Hepatocyte (in vitro differentiated cells and primary cell): ENCODE data around the gene CDC25A.

GRCh38 chr3:47501428-47501962, 12.0 kb downstream of the ELP6 start:
- RAMPAGE, long total RNA: no peak
- RRBS: no CpG with 5 or more reads among the region's 9 CpGs

GRCh38 chr3:47710314-47710887, 71.3 kb downstream of the SMARCC1 start:
- RAMPAGE, long total RNA: no peak
- RRBS: no CpG with 5 or more reads among the region's 2 CpGs

- RAMPAGE, long total RNA: no peak
- RRBS: no CpG with 5 or more reads among the region's 9 CpGs
Measured at GRCh38 chr3:47714265-47714666, 67.4 kb downstream of the SMARCC1 start.

- RAMPAGE, long total RNA: no peak
- RRBS: no CpG with 5 or more reads among the region's 20 CpGs
Measured at GRCh38 chr3:47887983-47888634, 85.2 kb downstream of the DHX30 start.

GRCh38 chr3:47891193-47891612, 88.3 kb downstream of the DHX30 start:
- RAMPAGE, long total RNA: no peak
- RRBS: no CpG with 5 or more reads among the region's 4 CpGs

- RAMPAGE, long total RNA: no peak
- RRBS: no CpG with 5 or more reads among the region's 3 CpGs
Measured at GRCh38 chr3:47910524-47911122, 105.6 kb downstream of the MAP4 start.

GRCh38 chr3:47962077-47962303, 54.2 kb downstream of the MAP4 start:
- RAMPAGE, long total RNA: no peak
- RRBS: no CpG with 5 or more reads among the region's 1 CpG

GRCh38 chr3:48187856-48188466, at the start of gene CDC25A:
TSS of gene CDC25A (minus strand) at chr3:48188417.
- RAMPAGE, long total RNA: no peak
- RRBS: 1% methylated on average over 58 of the region's 75 CpGs

GRCh38 chr3:48239606-48240685, 958 bp upstream of the ZNF589 start:
- RAMPAGE, long total RNA: no peak
- RRBS: no CpG with 5 or more reads among the region's 16 CpGs

DNA sequence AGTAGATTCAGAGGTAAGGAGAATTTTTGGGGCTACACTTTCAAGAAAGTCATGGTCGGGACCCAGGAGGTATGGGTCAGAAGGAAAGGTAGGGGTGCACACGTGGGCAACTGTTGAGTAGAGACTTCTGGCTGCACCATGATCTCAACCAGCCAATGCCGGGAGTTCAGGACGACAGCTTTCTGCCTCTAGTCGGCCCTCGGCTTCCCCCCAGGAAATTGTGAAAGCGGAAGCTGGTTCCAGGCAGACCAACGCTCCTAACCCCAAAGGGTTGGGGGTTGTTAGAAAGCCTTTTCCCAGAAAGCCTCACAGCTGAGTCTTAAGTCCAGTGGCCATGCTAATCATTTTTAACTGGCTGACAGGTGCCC, 1.8 kb upstream of the SPINK8 start:
- RAMPAGE, long total RNA: no peak
- RRBS: no CpG with 5 or more reads among the region's 8 CpGs

- RAMPAGE, long total RNA: start-site peak on the minus strand at chr3:48473076-48473162, 1,142 and 422 reads in 2 replicates
- RRBS: no CpG with 5 or more reads among the region's 19 CpGs
Measured at GRCh38 chr3:48472554-48473383, 6.7 kb downstream of the TREX1 start.

DNA sequence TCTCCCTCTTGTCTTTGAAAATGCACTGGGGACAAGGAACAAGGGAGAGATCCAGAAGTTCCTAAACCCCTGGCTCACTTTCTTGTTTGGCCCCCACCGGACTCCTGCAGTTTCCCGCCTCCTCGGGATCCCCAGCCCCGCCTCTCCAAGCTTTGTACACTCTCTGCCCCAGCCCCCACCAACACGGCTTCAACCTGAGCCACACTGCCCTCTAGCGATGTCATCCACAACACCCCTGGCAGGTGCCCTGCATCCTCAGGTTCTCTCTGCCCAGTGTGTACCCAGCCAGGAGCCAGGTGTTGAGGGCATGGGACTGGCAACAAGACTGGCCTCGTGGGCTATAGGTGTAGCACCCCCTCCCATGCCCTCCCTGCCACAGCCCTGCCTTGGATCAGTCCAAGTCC, 1.5 kb upstream of the PFKFB4 start:
- RAMPAGE, long total RNA: no peak
- RRBS: no CpG with 5 or more reads among the region's 7 CpGs

GRCh38 chr3:48929323-48929598, 10.6 kb downstream of the ARIH2 start:
- RAMPAGE, long total RNA: no peak
- RRBS: no CpG with 5 or more reads among the region's 5 CpGs

GRCh38 chr3:48967030-48967377, 23.0 kb upstream of the P4HTM start:
- RAMPAGE, long total RNA: no peak
- RRBS: no CpG with 5 or more reads among the region's 7 CpGs

GRCh38 chr3:48989145-48989618, 859 bp upstream of the P4HTM start:
- RAMPAGE, long total RNA: no peak
- RRBS: no CpG with 5 or more reads among the region's 6 CpGs

DNA sequence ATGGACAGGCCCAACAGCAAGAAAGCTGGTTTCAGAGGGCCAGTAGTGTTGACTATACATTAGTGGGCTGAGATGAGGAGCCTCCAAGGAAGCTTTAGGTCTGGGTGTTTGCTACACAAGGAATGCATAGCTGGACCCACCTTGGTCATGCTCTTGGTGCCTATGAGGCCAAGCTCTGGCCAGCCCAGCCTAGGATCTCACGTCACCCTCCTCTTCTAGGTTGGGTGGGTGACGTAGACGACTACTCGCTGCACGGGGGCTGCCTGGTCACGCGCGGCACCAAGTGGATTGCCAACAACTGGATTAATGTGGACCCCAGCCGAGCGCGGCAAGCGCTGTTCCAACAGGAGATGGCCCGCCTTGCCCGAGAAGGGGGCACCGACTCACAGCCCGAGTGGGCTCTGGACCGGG, 718 bp upstream of the WDR6 start:
- RAMPAGE, long total RNA: no peak
- RRBS: 13% methylated on average over 1 of the region's 17 CpGs

DNA sequence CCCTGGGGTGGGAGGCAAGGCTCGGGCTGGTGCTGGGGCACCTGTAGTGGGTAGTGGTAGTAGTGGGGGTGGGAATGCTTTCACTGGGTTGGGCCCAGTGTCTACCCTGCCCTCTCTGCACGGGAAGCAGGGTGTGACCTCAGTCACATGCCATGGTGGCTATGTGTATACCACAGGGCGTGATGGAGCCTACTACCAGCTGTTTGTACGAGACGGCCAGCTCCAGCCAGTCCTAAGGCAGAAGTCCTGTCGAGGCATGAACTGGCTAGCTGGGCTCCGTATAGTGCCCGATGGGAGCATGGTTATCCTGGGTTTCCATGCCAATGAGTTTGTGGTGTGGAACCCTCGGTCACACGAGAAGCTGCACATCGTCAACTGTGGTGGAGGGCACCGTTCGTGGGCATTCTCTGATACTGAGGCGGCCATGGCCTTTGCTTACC, 5.2 kb downstream of the DALRD3 start:
- RAMPAGE, long total RNA: no peak
- RRBS: no CpG with 5 or more reads among the region's 14 CpGs

GRCh38 chr3:49017256-49017873, 1.0 kb downstream of the DALRD3 start:
- RAMPAGE, long total RNA: no peak
- RRBS: no CpG with 5 or more reads among the region's 12 CpGs

- RAMPAGE, long total RNA: no peak
- RRBS: no CpG with 5 or more reads among the region's 3 CpGs
Measured at GRCh38 chr3:49023070-49023426, 1.1 kb downstream of the NDUFAF3 start.

DNA sequence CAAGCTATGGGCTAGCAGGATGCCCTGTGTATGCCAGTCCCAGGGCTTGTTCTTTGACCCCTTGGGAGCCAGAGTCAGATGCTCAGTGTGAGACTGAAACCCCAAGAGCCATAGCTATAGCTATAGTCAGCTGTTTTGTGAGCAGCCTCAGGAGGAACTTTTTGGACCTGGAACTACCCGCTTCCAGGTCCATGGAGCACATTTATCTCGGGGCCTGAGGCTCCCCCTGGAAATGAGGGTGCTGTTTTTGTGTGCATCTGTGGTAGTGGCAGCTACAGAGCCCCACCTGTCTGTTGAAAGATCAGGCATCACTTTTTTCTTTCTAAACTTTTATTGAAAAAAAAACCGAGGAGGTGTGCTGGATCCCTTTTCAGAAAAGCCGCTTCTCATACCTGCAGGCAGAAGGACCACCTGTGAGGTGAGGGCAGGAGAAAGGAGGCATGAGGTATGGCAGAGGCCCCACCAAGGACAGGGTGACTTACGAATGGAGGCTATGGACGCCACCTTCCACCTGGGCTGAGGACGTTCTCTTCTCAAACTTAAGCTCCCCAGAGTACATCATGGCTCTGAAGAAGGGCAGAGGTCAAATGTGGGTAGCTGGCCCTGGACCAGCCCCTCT, 2.2 kb downstream of the NDUFAF3 start:
- RAMPAGE, long total RNA: no peak
- RRBS: no CpG with 5 or more reads among the region's 7 CpGs